GM06990 (cell line): ENCODE results near the genes PITX3, PSD and FBXL15.

- RRBS: no CpG with 5 or more reads among the region's 8 CpGs
Observed at GRCh38 chr10:101630079-101630575, 42.0 kb downstream of the DPCD start.

- RRBS: no CpG with 5 or more reads among the region's 1 CpG
Observed at GRCh38 chr10:101998519-101999204, 57.3 kb downstream of the ARMH3 start.

- RRBS: no CpG with 5 or more reads among the region's 17 CpGs
Observed at GRCh38 chr10:102066312-102066894, 1.3 kb downstream of the HPS6 start.

GRCh38 chr10:102108016-102108540, 12.1 kb downstream of the LDB1 start:
- RRBS: no CpG with 5 or more reads among the region's 19 CpGs

DNA sequence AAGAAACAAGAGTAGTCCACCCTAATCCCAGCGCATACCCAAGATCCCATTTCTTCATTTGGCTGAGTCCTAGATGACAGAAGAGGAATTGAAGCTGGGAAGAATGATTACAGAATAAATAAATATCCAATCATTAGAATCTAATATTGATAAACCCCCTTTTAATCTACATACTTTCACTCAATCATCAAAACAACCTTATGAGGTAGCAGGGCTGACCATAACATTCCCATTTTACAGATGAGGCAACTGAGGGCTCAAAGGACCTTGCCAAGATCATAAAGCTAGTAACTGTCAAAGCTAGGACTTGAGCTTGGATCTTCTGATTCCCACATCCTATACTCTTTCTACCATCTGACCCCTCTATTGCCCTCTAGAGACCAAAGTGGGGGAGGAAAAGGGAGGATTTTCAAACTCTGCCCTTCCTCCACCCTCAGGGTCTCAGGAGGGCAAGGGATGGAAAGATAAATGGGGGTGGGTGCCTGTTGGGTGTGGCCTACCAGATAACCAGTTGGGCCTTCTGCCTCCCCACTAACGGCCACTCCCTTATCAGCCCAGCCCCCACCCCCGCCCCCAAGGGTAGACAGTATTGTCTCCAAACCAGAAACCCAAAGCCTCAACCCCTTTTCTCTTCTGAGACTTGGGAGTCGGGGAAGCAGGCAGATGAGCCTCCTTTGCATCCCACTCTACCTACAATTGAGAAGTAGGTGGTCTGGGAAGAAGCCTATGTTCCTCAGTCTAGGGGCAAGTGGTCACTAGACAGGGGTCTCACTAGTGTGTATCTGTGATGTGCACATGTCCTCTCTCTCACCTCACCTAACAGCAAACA, 7.9 kb downstream of the LDB1 start:
- RRBS: no CpG with 5 or more reads among the region's 4 CpGs

DNA sequence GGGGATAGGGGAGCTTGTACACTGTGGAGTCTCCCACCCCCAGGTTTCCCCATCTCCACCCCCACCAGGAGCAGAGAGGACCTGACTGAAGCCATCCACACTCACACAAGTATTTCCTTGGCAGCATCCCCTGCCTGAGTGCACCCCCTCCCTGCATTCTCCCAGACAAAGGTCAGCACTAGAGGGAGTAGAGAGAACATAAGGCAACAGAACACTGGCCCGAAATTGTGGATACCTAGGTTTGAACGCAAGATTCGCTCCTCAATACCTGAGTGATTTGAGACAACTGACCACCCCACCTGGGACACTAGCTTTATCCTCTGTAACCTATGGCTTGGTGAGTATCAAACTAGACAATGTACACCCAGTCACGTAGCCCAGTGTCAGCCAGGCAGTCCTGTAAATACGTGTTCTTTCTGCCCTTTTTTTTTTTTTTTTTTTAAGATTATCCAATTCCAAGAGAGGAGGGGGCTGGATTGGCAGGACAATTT, 1.9 kb upstream of the LDB1 start:
- RRBS: no CpG with 5 or more reads among the region's 5 CpGs

- RRBS: no CpG with 5 or more reads among the region's 3 CpGs
Observed at GRCh38 chr10:102151284-102151832, 831 bp upstream of the NOLC1 start.

DNA sequence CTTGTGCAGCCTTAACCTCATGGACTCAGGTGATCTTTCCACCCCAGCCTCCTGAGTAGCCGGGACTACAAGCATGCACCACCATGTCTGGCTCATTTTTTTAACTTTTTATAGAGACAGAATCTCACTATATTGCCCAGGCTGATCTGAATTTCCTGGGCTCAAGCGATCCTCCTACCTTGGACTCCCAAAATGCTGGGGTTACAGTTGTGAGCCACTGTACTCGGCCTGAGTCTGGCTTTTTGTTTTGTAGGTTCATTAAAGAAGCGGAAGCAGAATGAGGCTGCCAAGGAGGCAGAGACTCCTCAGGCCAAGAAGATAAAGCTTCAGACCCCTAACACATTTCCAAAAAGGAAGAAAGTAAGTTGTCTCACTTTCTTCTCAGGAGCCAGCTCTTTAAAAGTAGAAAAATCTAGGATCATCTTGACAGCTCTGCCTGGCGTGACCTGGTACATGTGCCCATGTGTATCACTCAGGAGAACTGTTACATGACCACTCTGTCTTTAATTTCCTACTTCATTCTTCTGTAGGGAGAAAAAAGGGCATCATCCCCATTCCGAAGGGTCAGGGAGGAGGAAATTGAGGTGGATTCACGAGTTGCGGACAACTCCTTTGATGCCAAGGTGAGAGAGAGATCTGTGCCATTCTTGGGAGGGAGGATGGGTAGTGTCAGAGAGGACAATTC, 9.3 kb downstream of the NOLC1 start:
- RRBS: no CpG with 5 or more reads among the region's 8 CpGs

GRCh38 chr10:102241291-102242285, at the start of gene PITX3:
PITX3 (minus strand) TSS chr10:102241512.
- RRBS: 7% methylated on average over 29 of the region's 72 CpGs

- RRBS: no CpG with 5 or more reads among the region's 8 CpGs
Observed at GRCh38 chr10:102310432-102311790, 65.6 kb downstream of the GBF1 start.

- RRBS: no CpG with 5 or more reads among the region's 3 CpGs
Observed at GRCh38 chr10:102367998-102368507, 27.5 kb upstream of the NFKB2 start.

GRCh38 chr10:102402514-102403061, 7.1 kb downstream of the NFKB2 start:
- RRBS: no CpG with 5 or more reads among the region's 10 CpGs

- RRBS: no CpG with 5 or more reads among the region's 29 CpGs
Observed at GRCh38 chr10:102418429-102419057, at the start of gene PSD. PSD (minus strand) TSS chr10:102418785.

DNA sequence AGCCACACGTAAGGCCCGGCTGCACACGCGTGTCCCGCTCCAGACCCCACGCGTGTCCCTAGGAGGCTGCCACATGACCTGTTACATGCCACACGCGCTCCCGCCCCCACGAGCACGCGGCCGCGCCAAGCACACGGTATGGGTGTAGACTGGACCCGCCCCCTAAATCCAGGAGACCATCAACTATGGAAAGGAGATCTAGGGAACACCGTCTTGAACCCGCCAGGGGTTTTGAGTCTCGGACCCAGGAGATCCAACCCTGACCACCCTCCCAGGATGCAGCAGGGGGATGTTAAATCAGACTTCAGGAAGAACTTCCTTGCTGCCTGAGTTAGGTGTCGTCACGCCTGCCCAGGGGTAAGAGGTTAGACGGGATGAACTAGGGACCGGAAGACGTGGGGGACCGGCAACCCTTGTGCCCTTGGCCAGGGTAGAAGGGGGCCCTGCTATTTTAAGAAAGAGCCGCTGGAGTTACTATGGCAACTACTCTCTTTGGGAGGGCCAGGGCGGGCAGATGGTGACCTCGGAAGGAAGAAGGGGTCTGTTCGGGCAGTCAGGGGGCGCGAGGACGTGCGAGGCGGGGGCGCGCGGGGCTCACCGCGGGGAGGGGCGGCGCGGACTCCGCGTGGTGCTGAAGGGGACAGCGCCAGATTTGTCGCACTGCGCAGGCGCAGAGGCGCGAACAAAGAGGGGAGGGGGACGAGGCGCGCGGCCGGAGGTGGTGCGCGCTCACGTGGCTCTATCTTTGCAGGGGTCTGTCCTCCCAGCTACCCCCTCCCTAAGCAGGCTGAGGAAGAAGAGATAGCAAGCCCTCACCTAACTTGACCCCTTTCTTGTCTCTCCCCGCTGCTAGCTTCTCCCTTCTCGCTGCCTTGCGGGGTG, 714 bp upstream of the PSD start:
- RRBS: no CpG with 5 or more reads among the region's 62 CpGs

DNA sequence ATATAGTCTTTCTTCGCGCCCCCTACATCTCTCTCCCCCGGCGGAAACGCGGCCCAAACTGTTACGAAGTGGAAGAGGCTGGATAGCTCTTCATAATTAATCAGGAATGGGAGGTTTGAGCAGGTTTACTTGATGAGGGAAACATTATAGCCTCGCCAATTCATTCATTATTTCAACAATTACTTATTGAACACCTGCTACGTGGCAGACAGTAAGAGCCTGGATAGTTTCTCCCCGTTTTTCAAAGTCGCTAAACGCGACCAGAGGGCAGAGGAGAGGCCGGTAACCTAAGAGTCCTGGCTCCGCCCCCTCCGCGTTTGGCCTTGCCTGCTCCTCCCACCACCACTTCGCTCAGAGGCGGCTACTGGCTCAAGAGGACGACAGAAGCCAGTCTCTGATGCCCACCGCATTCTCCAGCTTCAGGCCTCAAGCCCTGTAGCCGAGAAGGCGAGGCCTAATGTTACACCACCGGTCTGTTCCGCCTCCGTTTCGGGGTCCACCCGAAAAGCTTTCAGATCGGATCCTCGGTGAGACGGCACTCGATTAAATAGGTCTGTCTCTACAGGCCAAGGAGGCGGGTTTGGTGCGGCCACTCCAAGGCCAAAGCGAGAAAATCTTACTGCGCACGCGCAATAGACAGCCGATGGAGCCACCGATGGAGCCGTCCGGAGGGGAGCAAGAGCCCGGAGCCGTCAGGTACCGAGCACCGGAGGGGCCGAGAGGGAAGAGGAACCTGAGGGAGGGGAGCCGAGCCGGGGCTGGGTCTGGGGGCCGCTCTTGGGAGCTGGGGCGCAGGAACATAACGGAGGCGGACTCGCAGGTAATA, at the start of gene FBXL15:
Gene FBXL15 (plus strand): TSS at position 350 of the 826 bp plus-strand sequence.
- RRBS: 4% methylated on average over 7 of the region's 54 CpGs

GRCh38 chr10:102434517-102434995, 2.2 kb upstream of the CUEDC2 start:
- RRBS: no CpG with 5 or more reads among the region's 7 CpGs

- RRBS: 83% methylated on average over 6 of the region's 19 CpGs
Observed at GRCh38 chr10:102473305-102473888, 12.2 kb downstream of the MFSD13A start.

DNA sequence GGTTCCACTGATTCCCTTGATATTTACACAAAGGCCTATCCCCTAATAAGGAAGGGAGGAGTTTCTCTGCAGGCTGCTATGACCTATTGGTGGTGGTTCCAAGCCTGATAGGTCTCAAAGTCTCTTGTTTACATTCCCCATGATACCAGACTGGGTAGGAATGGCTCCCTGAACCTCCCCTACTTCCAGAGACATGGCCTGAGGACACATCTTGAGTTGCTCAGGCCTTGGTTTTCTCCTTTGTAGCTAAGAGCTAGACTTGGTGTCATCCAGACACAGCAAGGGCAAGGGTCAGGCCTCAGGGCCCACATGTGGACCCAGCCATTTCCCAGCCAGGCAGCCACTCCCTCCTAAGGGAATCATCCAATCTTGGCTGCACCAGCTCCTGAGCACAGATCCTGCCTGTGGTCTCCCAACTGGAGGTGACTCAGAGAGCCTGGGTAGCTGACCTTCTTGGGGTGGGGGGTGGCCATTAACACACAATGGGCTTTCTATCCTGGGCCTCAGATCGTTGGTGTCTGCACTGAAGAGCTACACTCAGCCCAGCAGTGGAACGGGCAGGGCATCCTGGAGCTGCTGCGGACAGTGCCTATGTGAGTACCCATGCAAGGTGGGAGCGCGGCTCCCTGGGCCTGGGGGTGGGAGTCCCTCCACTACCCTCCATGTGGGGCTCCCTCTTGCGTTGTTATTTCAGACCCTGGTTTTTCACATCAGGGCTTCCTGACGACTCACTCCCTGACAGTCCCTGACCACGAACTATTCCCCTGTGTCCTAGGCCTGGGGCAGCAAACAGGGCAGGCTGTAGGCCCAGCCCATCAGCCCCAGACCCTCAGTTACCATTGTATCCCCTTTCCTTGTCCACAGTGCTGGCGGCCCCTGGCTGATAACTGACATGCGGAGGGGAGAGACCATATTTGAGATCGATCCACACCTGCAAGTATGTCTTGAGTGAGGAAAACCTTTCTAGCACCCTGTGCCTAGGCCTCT, 50.9 kb upstream of the TRIM8 start:
- RRBS: no CpG with 5 or more reads among the region's 11 CpGs

GRCh38 chr10:102646607-102647134, 2.4 kb downstream of the TRIM8 start:
- RRBS: no CpG with 5 or more reads among the region's 7 CpGs

DNA sequence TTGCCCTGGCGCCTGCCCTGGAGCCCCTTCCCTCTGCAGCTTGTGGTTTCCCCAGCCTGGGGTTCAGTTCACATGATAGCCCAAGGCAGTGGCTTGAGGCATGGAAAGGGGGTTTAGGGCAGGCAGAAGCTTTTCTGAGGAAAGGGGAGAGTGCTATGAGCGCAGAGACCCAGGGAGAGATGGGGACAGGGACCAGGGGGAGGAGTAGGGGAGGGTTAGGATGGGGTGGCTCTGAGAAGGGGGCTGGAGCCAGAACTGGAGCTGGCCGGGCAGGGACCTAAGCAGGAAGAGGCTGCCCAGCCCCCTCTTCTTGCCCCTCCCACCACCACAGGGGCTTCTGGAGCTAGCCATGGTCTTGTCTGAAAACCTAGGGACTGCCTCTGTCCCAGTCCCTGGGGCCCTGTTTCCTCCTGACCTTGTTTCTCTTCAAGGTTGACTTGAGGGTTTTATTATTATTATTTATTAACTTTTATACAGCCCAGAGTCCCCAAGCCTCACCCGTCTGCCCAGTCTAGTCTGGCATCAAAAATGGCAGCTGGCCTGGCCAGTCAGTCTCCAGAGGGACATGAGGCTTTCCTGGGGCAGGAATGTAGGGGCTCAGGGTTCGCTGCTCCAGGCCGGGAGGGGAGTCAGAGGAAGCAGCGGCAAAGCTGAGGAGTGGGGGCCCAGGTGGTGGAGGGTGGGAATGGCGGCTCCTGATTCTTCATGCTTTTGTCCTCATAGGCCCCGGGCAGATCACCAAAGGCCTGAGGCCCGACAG, 5.6 kb downstream of the TRIM8 start:
- RRBS: no CpG with 5 or more reads among the region's 10 CpGs